Neuron (in vitro differentiated cells): ENCODE results near the gene SPATA45.

DNA sequence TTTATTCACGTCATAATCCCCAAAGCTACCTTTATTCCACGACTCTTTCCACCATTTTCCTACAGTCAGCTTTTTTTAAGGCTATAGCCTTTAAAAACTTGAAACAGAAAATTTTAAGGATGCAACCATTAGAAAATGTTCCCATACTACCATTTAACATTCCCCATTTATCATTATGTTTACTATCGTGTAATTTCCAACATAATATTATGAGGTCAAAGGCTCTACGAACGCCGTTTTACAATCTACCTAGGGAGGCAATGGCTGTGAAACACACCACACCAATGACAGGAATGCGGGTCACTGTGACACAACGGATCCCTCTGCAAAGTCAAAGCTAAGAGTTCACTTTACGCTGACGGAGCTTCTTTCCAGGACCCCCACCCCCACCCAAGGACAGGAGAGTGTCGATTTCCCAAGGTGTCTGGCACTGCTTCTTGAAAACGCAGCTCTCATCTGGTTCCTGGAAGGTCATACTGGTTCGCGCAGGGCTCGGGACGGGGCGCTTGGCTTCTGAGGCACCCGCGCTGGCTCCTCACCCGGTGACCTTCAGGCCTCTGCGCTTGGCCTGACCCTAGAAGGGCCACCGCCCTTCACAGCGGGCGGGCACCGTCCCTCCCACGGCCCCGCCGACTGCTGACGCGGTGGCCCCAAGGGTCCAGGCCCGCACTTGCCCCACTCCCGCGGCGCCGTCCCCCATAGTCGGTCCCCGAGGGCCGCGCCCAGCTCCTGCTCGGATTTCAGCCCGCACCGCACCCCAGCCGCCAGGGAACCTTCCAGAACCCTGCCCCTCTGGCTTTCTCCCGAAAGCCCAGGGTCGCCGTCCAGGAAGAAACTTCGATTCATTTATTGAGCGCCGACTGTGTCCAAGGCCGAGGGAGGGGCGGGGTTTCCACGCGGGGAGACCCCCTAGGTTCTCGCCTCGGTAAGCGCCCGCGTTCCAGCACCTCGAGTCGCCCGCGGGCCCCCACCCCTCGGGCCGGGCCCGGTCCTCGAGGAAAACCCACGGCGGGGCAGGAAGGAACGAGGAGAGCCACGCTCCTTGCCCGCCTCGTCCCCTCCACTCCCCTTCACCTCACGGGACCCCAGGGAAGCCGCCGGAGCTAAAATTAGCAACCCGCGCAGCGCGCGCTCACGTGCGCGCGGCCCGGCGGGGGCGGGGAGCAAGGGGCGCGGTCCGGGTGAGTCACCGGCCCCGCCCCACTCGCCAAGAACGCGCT, 50.3 kb upstream of the ATF3 start:
- PRO-cap: unidirectional peak, plus-strand start at position 279 of the sequence; bidirectional peak, plus-strand start at position 474 of the sequence, minus-strand start at position 478 of the sequence; bidirectional peak, plus-strand start outside the sequence, minus-strand start at position 1,065 of the sequence

DNA sequence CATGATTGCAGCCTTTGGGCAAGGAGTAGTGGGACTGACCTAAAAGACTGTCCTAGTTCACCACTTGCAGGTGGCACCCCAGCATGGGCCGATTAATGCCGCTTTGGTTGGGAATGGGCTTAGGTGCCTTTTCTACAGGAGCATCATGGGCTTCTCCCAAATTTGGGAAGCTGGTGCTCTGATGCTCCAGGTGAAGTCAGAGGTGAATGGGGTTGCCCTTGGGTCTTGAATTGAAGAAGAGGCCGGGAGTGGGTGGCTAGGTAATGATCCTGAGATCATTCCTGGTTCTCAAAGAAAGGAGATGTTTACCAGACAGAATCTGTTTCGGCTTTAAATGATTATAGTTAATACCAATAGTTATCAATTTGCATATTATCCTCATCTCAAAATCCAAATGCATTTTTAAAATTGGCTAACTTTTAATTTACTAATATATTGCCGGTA, 6.8 kb upstream of the GARIN4 start:
- PRO-cap: no peak

DNA sequence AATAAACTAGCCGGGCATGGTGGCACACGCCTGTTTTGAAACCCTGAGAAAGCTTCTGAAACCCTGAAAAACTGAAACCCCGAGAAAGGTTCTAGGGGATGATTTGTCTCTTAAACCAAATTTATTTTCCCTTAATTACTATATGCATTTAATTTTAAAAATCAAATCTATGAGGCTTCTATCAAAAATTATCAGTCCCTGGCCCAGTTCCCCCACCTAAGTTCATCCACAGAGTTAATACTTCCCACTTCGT, 31.7 kb upstream of the BATF3 start:
- PRO-cap: no peak

DNA sequence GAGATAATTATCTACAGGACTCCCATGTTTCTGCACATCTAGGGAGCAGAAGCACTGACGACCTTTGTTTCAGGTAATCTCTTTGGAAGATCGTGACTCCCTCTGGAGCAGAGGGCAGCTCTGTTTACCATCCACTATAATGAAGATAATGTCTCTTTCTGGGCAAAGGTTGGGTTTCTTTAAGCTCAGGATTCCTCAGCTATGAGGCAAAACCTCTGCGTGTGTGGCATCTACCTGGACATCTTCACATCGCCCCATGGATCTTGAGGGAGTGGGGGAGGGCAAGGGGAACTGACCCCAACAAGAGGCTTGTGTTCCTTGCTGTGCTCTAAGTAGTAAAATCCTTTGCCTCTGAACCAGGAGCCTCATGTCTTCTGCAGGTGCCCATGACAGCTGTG, 19.6 kb downstream of the SPATA45 start:
- PRO-cap: no peak

DNA sequence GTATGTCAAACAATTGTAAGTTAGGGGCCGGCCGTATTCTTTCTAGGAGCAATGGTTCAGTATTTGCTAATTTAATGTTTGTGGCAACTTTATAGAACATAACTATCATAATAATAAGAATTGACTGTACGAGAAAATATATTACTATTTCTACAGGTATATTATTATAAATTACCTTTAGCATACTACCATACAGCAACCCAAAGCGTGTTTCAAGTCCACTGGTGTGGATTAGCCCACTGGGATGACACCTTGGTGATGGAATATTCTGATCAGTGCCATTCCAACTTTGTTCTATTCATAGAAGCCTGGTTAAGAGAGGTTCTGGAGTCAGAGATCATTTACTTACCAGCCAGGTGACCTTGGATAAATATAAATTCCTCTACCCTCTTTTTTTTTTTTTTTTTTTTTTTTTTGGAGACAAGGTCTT, at the start of gene SPATA45:
TSS of gene SPATA45 (minus strand) at position 245 of the 430 bp plus-strand sequence.
- PRO-cap: no peak

DNA sequence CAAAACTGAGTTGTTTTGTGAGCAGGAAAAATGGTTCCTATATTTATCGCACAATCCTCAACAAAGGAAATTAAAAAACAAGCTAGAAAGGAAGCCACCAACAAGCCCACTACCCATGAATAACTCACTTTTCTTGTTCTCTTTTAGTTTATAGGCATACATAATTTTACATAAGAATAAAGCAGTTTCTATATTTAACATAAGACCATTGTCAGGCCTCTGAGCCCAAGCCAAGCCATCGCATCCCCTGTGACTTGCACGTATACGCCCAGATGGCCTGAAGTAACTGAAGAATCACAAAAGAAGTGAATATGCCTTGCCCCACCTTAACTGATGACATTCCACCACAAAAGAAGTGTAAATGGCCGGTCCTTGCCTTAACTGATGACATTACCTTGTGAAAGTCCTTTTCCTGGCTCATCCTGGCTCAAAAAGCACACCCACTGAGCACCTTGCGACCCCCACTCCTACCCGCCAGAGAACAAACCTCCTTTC, 40.5 kb upstream of the VASH2 start:
- PRO-cap: no peak

- PRO-cap: no peak
These were observed 884 bp downstream of the VASH2 start for GRCh38 chr1:212951323-212951527.

DNA sequence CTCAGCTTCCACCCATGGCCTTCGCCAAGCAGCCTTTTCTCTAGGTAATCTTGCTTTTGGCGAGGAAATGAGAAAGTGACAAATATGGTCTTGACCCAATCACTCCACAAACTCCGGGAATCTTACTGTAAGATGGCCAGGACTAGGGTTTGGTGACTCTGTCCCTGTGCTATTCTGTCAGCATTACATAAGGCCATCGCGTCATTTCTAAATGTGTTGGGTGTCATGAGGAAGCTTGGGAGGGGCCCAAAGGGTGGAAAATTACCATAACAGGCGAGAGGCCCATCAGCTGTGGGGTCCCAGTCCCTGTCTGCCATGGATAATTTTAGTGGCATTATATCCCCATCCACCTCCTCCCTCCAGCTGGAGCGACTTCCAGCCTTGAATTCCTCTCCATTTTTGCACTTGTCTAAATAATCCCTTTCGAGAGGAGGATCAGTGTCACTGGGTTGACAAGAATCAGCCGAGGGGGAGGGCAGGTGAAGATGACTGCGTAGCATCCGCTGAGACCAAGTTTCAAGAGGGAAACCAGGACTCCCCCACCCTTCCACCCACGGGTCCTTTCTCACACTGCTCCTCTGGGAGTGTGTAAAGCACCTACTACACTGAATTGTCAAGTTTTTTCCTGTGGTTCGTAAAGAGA, 29.0 kb downstream of the VASH2 start:
- PRO-cap: no peak

DNA sequence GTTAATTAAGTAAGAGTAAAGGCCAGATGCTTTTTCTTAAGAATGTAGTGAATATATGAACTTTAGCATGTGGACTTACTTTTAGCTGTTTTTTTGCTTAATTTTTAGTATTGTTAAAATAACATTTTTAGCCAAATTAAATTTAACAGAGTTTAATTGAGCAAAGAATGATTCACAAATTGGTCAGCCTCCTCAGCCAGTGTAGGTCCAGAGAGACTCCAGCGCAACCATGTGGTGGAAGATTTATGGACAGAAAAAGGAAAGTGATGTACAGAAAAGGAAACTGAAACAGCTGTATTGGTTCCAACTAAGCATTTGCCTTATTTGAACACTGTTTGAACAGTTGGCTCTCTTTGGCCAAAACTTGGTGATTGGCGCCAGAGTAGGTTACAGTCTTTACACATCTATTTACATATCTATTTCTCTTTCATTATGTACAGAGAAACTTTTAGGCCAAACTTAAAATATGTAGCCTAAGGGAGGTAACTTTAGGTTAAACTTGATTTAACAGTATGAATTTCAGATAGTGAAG, 19.3 kb downstream of the RPS6KC1 start:
- PRO-cap: no peak

GRCh38 chr1:213303137-213303836, 252.2 kb downstream of the RPS6KC1 start:
- PRO-cap: no peak

GRCh38 chr1:213462620-213462970, 411.6 kb downstream of the RPS6KC1 start:
- PRO-cap: no peak

DNA sequence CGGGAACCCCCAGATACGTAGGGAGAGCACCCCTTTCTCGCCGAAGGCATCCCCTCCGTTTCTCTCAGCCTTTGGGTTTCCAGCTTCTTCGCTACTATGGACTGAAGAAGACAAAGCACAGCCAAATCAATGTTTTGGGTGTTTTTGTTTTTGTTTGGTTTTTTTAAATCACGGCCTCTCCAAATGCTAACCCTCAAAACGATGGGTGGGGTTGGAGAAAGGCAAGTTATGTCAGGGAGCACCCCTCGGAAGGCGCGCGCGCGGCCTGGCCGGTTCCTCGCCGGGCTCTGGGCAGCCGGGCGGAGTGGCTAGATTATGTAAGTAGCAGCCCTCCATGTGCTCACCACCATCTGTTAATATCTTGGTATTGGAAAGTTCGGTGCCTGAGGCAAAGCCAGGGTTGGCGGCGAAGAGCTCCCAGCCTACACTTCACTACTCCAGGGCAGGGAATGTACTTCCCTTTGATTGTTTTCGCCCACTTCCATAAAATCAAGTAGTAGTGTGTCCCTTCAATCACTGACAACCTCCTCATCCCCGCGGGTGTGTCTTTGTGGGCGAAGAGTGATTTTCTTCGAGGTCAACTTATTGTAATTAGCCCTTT, 4.0 kb upstream of the PROX1 start:
- PRO-cap: bidirectional peak, plus-strand start at position 391 of the sequence, minus-strand start at position 289 of the sequence

GRCh38 chr1:213996978-213998044, 9.5 kb downstream of the PROX1 start:
- PRO-cap: no peak

GRCh38 chr1:214004525-214004867, 16.7 kb downstream of the PROX1 start:
- PRO-cap: no peak

GRCh38 chr1:214123088-214123501, 135.3 kb downstream of the PROX1 start:
- PRO-cap: no peak

DNA sequence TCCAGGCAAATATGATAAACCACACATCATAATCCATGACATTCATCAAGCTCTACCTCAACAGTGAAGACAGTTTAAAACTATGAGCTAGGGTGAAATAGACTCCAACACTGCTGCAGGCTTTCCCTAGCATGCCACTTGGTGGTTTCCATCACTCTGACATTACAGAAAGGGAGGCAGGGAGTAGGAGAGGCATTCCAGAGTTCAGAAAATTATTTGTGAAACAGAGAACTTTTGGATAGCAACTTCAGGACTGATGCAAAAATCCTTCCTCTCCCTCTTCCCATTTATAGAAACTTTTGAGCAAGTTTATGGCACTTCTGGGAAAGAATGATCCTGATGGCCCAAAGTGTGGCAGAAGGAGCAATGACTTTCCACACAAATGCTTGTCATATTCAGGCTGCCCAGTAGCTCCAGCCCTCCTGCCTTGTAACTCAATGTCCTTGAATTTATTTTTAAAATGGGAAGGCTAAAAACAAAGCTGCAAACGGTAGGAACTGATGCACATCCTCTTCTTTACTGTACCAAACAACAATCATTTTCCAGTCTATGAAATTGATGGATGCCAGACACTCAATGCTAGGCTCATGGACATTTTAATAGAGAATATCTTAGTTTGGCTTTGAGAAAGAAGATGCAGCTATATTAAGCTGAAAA, 70.8 kb downstream of the SMYD2 start:
- PRO-cap: no peak

- PRO-cap: no peak
These were observed 123.8 kb downstream of the SMYD2 start for GRCh38 chr1:214404581-214405327.

- PRO-cap: no peak
These were observed 23.8 kb upstream of the KCTD3 start for GRCh38 chr1:215543161-215543839.

- PRO-cap: no peak
These were observed 36.9 kb downstream of the KCTD3 start for GRCh38 chr1:215604036-215604370.

GRCh38 chr1:216531254-216531793, 108.1 kb upstream of the USH2A start:
- PRO-cap: no peak